GM06990 (cell line): ENCODE measurements around a stretch of chr2.

- RRBS: no CpG with 5 or more reads among the region's 5 CpGs
These were observed 403.0 kb upstream of the TRIB2 start for GRCh38 chr2:12313593-12314194.

- RRBS: no CpG with 5 or more reads among the region's 2 CpGs
These were observed 398.6 kb upstream of the TRIB2 start for GRCh38 chr2:12318087-12318516.

GRCh38 chr2:12721934-12722793 is 5.4 kb downstream of the TRIB2 start:
- RRBS: no CpG with 5 or more reads among the region's 9 CpGs

GRCh38 chr2:12808035-12808692 is 91.4 kb downstream of the TRIB2 start:
- RRBS: no CpG with 5 or more reads among the region's 6 CpGs

DNA sequence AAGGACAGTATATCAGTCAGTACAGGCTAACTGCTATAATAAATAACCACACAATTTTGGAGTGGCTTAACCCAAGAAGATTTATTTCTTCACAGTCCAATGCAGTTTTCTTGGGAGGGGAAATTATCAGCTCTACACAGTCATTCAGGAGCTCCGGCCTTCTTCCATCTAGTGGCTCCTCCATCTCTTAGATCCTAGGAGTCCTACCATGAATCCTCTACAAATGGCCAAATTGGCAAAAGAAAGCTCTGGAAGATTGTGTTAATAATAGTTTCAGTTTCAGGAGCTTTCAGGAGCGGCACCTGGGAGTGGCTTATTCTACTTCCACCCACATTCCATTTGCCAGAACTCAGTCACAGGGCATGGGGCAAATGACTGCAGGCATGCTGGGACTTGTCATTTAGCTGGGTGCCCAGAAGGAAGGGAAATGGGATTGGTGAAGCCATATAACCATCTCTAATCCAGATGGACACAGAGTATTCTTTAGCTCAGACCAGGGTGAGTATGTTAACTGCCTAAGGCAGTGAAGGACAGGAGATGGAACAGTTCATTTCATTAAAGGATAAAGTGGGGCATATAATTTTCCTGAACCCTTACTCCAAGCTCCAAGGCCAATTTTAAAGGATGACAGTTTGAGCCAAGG is 3.6 kb upstream of the LRATD1 start:
- RRBS: no CpG with 5 or more reads among the region's 2 CpGs

GRCh38 chr2:15169365-15170260 is 391.5 kb downstream of the NBAS start:
- RRBS: no CpG with 5 or more reads among the region's 12 CpGs

DNA sequence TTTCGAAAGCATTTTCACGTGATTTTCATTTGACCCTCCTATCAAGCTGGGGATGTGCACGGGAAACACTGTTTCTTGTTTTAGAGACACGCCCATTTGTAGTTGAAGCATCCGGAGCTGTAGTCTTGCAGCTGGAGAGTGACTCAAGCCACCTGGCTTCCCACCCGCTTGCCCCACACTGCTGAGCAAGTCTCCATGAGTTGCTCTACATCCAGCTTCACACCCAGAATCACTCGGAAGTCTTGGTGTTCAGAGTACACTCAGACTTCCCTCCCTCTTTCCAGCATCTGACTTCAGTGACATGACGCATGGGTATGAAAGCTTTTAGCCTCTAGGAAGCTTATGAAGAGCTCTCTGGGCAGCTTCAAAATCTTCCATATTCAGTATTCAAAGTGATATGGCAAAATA is 262.4 kb downstream of the NBAS start:
- RRBS: no CpG with 5 or more reads among the region's 8 CpGs

DNA sequence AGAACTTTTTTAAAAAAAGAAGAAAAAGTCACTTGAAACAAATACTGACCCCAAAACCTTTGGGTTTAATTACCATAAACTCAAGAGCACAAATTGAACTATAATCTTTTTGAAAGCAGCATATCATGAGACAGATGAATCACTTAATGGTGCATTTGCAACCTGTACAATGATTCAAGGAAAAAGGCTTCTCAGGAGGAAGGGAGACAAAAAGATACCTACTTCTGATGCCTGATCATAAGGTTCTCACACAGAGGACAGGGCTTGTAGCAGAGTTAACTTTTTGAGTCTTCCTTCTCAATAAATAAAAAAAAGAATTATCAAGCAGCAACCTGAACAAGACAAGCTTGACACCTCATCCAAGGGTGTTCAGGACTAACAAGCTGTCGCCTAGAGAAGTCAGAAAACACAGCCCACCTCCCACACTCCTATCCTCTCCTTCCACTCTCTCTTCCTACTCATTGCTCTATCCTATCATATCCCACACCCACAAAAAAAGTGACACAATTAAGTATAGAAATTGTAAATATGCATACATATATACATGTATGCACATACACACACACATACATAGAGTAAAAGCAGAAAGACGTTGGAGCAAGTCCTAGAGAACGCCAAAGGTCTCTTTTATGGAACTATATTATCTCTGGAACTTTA is 5.5 kb downstream of the NBAS start:
- RRBS: no CpG with 5 or more reads among the region's 3 CpGs

GRCh38 chr2:15734949-15735372 is 143.3 kb downstream of the DDX1 start:
- RRBS: no CpG with 5 or more reads among the region's 3 CpGs

GRCh38 chr2:15941116-15941380 is 698 bp downstream of the MYCN start:
- RRBS: 8% methylated on average over 7 of the region's 19 CpGs

GRCh38 chr2:15941381-15942483 is 1.4 kb downstream of the MYCN start:
- RRBS: 6% methylated on average over 38 of the region's 74 CpGs

DNA sequence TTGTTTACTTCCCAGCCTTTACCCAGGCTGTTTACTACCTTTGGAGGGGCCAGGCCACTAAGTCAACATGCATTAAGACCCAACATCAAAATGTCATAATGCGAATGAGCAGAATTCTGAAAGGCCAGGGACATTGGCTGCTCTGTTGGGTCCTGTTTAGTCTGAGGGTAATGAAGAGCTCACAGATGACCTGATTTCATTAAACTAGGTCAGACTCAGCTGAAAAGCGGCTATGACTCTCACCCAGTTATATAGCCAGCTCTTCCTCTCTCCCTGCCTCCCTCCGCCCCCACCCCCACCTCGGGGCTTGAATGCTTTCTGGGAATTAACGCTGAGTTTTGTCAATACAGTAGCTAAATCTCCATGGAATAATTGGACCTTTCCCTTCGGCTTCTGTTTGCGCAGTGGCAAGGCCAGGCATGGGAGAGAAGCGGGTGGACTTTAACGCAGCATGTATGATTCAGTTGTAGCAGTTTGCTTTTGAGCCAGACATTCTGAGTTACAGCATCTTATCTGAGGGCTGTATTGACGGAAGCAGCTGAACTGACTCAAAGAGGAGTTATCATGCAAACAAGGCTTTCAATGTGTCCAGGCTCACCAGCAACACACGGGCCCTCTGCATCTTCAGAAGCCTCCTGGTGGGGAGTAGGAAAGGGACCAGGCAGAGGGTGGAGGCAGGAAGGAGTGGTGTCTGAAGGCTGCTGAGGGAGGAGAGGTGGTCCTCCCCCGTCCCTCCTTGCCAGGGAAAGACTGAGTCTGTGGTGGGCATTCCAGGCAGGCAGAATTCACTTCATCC is 110.7 kb downstream of the MYCN start:
- RRBS: no CpG with 5 or more reads among the region's 12 CpGs

GRCh38 chr2:16102789-16103601 is 162.6 kb downstream of the MYCN start:
- RRBS: 52% methylated on average over 13 of the region's 21 CpGs

DNA sequence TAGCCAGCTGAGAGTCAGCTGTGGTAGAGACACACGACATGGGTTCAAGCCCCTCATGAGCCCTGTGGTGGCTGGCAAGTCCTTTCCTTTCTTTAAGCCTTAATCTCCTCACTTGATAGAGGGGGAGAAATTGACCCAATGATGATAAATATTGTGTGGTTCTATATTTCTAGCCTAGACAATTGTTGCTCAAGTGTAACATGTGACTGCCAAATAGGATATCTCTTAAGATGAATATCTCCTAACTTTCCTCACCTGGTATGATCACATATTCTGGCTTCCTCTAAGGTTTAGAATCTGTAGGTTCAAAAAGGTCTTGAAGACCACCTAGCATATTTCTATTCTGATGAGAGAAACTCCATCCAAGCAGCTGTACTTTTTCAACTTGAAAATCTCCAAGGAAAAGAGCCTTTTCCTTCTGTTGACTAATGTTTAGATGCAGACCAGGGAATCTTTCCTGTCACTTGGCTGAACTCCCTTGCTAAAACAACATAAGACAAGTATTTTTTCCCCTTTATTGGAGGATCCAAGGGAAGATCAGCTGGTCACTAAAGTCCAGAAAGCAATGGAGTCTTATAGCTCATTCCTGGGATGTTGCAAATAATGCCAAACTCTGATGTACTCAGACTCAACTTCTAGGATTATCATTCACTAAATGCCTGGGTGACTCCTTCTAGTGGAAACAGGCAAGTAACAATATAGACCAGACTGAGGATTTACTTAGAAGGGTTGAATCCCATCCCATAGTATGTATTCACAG is 114.8 kb downstream of the CYRIA start:
- RRBS: no CpG with 5 or more reads among the region's 1 CpG

GRCh38 chr2:16562847-16563046 is 102.9 kb downstream of the CYRIA start:
- RRBS: no CpG with 5 or more reads among the region's 3 CpGs

DNA sequence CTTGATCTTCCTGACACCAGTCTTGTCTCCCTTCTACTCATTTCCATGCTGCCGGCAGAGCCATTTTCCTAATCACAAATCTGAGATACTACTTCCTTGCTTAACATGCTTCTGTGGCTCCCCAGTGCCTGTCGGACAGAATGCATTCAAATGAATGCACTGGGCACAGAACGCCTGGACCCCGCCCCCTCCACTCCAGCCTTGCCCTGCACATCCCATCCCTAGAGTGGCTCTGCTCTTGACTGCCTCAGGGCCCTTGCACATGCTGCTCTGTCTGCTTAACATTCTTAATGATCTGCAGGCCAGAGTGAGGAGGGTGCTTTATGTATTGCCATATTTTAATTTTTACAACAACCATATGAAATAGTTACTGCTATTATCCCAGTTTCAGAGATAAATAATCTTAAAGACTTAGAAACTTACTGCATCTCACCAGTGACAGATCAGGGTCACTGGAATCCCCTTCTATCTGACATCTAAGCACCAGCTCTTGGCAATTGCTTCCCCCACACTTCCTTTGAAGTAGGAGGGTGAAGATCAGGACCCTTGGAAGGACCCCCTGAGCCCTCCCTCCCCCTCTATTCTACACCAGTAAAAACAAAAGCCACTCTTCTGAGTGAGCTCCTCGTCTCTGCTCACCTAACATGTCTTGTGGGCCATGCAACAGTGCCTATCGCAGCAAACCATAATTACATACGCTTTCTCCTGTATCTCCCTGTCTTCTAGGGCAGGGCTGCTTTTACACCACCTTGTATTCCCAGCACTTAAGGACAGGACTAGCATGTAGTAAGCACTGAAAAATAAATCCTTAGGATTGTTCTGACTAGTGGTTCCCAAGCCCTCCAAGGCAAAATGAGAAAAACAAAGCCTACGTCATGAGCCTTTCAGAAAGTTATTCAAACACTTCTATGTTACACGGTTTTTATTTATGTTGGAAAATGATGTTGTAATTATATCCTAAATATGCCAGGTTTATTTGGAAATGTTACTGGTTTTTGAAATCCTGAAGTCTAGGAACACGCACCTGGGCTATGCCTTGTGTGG is 62.3 kb downstream of the CYRIA start:
- RRBS: no CpG with 5 or more reads among the region's 10 CpGs

- RRBS: no CpG with 5 or more reads among the region's 11 CpGs
These were observed 51.1 kb downstream of the CYRIA start for GRCh38 chr2:16614278-16615107.

GRCh38 chr2:17754366-17754762 is 426 bp downstream of the GEN1 start:
- RRBS: 2% methylated on average over 10 of the region's 33 CpGs

GRCh38 chr2:17804138-17804807 is 12.0 kb upstream of the MSGN1 start:
- RRBS: no CpG with 5 or more reads among the region's 5 CpGs